ENCODE data around the genes DPY19L2 and TBK1.

DNA sequence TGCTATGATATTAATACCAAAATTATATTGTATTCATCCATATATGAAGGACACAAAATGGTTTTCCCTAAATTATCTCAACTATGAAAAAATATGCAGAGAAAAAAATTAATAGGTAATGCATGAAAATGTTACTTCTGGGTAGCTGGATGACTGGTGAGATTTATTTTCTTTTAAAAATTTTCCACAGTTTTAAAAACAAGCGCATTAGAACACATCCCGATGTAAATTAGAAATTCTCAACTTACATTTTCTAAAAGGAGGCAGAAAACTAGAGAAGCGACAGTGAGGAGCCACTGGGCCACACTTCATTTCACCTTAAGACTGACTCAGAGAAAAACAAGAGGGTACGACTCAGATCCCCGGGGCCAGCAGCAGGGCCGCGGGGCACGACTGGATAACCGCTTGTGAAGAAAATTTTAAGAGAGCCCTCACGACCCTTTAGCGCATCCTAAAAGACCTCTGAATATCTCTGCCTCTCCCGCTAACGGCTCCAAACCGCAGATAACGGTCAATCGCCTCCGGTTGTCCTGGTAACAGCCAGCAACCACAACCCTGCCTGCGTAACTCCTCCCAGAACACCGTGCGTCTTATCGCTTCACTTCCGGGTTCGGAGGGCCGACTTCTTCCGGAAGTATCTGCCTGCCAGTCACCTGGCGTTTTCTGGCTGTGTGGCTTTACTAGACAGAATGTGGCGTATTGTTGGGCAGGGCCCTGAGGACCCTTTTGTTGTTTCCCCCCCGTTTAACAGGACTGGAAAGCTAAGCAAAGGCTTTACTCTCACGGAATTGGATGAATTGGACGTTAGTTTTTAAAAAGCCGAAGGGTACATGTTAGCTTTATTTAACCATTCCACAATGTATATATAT lies 5.5 kb upstream of the ATP23 start:
- PRO-cap: bidirectional peak, plus-strand start at position 652 of the sequence, minus-strand start at position 585 of the sequence

DNA sequence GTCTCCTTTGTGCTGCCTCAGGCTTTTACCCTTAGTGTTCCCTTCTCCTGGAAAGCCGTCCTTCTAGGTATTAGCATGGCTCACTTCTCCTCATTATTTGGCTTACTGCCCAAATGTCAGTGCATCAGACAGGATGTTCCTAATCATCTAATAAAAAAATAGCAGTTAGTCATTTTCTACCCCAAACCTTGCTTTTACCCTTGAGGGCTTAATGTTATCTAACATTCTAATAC lies 109.0 kb upstream of the SLC16A7 start:
- PRO-cap: no peak

GRCh38 chr12:59597326-59597829 lies 1.5 kb downstream of the SLC16A7 start:
- PRO-cap: unidirectional peak, minus-strand start at chr12:59597571; unidirectional peak, minus-strand start at chr12:59597604

DNA sequence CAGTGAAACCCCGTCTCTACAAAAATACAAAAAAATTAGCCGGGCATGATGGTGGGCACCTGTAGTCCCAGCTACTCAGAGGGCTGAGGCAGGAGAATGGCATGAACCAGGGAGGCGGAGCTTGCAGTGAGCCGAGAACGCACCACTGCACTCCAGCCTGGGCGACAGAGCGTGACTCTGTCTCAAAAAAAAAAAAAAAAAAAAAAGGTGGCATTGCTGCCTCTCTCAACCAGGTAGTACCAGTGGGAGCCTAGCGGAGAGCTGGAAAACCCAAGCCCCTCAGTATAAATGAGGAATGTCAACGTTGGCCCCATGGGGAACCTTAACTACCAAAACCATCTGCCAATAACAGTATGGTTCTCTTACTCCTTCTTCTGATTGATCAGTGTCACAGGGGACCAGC lies 658.8 kb downstream of the SLC16A7 start:
- PRO-cap: no peak

- PRO-cap: no peak
These were observed 1249.9 kb downstream of the SLC16A7 start for GRCh38 chr12:60845722-60846211.

GRCh38 chr12:62277205-62277877 lies 17.1 kb downstream of the USP15 start:
- PRO-cap: no peak

- PRO-cap: no peak
These were observed 32.6 kb downstream of the USP15 start for GRCh38 chr12:62292759-62293345.

- PRO-cap: no peak
These were observed 79.4 kb upstream of the MON2 start for GRCh38 chr12:62387264-62387682.

GRCh38 chr12:62604618-62604894 lies 137.9 kb downstream of the MON2 start:
- PRO-cap: no peak

GRCh38 chr12:62676525-62676976 lies 209.9 kb downstream of the MON2 start:
- PRO-cap: no peak

DNA sequence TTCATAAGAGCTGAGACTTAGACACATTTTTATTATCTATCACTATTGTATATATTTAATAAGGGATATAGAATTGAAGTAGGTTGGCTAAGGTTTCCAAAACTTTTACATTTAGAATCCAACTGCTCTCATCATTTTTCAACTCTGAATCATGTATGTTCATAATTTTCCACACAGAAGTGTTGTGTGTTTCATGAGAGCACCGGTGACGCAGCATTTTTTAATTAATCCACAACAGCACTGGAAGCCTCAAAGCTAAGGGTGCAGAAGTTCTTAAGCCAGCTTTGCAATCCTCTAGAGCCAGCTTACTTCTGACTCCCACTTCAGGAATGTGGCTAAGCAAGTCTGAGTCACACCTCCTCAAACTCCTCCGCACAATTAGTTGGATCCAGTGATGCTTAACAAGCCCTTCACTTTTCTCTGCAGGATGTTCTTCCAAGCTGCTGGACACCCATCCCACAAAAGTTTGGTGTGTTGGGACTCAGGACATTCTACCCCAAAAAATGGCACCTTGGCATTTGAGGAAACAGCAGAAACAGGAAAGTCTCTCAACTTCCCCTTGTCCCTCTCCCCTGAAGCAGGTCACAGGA lies 210.1 kb downstream of the PPM1H start:
- PRO-cap: no peak

DNA sequence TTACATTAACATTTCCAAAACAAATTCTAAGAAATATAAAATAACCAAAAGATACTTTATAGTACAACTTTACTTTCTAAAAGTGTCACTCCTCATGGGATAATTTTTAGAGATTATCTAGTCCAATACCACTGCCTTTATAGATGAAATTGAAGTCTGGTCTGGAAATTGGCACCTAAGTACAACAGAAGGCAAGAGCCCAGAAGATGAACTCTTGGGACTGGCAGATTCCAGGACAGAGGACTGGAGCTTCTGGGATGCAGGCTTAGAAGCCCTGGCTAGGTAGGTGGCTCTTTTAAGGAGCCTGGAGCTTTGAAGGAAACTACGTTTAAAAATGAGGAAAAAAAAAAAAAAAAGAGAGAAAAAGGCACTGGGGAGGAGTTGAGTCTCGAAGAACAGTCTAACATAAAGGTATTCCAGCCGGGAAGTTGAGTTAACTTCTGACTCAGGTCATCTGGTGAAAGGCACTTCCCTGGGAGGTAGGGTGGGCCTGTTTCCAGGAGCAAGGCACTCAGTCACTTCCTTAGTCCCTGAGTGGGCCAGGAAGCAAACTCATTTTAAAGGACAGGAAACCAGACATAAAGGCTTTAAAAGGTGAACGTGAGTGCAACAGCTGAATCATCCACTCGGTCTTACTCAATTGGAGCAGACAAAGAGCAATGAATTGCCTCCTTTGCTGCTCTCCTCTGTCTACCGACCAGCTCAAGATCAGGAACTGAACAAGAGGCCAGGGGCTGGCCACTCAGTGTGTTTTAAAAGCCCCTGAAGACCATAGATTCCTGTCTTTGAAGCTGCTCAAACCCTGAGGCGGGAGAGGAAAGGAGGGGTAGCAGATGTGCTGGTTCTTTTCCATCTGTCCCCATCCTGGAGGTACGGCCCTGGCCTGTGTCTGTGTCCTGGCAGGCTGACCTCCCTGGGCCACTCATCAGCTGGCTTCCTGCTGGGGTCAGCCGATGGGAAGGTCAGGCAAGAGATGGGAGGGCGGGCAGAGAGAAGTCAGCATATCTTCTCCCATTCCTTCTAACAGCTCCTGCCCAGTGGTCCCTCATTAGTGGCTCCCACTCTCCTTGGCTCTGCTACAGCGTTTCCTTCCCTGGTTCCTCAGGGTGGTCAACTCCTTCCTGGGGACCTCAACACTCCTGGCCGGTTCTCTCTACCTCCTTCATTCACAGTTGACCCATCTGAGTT lies 149.0 kb downstream of the PPM1H start:
- PRO-cap: no peak

DNA sequence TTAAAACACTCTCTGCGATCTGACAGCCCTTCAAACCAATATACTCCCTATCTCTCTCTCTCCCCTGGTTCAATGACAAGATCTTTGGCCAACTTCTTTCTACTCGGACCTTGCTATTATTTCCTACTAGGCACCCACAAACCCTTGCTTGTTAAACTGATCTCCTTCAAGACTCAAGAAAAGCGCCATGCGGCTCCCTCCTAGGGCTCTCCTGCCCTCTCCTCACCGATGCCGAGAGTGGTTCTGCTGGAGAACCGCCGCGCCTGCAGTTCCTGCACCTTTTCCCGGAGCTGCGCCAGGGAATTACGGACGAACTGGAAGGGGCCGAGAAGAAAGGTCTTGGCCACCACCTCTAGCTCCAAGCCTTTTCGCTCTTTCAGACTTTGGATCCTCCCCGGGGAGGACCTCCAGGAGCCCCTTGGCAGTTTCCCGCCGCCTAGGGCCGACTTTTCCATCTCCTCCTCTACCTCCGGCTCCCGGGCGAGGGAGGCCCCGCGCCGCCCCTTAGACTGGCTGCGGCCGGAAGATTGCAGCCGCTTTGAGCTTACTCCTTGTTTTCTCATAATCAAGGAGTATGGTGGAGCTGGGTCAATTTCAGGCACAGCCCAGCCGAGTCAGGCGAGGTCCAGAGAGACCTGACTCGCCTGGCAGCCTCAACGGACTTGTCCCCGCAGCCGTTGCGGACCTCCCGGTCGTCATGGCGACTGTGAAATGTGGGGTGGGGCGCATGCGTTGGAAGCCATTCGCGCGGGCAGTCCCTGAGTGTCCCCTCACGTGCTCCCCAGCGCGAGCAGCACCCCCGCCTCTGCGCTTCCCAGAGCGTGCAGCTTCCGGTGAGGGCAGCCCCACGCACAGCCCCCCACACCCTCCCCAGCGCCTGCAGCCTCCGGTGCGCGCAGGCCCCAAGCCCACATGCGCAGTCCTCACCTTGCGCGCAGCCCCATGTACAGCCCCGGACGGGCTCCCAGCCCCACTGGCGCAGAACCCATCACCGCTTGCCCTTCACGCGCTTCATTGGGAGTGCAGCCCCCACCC lies at the start of gene DPY19L2:
Gene DPY19L2 (minus strand): TSS at position 663 of the 1,035 bp plus-strand sequence.
- PRO-cap: bidirectional peak, plus-strand start at position 919 of the sequence, minus-strand start at position 807 of the sequence

DNA sequence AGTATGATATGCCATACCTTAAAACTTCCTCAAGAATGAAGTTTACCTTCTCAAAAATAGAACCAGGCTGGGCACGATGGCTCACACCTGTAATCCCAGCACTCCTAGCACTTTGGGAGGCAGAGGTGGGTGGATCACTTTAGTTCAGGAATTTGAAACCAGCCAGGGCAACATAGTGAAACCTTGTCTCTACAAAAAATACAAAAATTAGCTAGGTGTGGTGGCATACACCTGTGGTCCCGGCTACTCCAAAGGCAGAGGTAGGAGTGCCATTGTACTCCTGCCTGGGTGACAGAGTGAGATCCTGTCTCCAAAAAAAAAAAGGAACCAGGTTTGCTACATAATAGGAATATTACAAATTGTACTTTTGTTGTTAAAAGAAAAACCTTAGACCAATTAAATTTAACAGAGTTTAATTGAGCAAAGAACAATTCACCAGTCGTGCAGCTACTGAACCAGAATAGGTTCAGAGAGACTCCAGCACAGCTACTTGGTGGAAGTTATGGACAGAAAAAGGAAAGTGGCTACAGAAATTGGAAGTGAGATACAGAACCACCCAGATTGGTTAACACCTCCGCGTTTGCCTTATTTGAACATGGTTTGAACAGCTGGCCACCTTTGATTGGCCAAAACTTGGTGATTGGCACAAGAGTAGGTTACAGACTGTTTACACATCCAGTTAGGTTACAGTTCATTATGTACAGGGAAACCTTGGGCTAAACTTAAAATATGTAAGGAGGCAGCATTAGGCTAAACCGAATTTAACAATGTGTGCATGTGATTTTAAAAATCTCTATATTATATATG lies 54.7 kb downstream of the SRGAP1 start:
- PRO-cap: no peak

DNA sequence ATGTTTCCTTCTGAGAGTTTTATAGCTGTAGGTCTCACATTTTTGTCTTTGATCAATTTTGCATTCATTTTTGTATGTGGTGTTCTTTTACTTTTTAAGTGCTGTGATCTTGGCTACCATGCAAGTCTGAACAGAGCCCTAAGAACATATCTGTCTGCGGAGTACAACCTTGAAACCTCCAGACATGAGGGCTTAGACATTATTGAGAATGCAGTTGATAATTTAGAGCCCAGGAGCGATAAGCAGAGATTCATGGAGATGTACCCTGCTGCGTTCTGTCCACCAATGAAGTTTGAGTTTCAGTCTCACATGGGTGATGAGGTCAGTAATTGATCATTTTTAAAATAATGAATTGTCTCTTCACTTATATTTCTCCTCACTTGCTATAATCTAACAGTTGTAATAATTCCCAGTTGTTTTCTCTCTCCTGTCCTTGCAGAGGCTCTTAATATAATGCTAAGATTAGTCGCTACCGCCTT lies 159.2 kb downstream of the KICS2 start:
- PRO-cap: no peak

GRCh38 chr12:64418589-64419284 lies 14.5 kb downstream of the XPOT start:
- PRO-cap: no peak

- PRO-cap: no peak
These were observed 787 bp upstream of the TBK1 start for GRCh38 chr12:64451004-64451662.

DNA sequence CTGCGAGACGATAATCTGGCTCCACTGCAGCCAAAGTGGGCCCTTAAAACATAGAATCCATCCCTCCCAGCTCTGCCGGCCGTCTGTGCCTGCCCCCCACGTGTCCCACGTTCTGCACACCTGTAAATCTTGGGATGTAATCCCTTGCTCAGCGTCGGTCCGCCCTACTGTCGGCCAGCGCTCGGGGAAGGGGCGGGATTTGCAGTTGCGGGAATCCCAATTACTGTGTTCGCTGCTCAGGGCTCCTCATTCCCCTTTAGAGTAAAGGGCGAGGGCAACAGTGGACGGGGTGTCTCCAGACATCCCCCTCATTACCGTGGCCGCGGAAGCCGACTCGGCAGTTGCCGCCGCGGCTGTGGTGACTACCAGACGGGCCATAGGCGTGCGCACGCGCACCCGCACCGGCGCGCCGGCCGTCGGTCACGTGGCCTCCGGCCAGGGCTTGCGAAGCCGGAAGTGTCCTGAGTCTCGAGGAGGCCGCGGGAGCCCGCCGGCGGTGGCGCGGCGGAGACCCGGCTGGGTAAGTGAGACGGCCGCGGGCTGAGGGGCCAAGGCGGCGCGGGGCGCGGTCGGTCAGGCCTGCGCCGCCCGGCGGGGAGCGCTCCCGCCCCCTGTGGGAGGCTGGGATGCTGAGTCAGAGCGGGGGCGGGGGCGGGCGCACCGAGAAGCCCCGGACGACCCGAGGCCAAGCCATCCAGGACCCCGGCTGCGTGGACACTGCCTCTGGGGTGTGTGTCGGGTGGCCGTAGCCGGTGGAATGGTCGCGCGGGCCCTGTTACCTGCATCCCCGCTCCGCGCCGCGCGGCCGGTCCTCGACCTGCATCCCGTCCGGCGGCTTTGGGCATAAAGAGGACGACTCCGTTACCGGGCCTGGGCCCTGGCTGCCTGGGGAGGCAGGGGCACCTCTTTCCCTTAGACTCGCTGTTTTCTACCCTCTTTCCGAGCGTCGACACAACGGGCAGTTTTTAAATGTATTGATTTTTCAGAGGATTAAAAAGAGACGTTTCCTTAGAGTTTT lies at the start of gene TBK1:
Gene TBK1 (plus strand): TSS at position 453 of the 1,018 bp plus-strand sequence.
- PRO-cap: bidirectional peak, plus-strand start at position 249 of the sequence, minus-strand start at position 188 of the sequence; bidirectional peak, plus-strand start at position 471 of the sequence, minus-strand start at position 343 of the sequence; bidirectional peak, plus-strand start at position 637 of the sequence, minus-strand start at position 613 of the sequence; bidirectional peak, plus-strand start at position 834 of the sequence, minus-strand start at position 839 of the sequence

DNA sequence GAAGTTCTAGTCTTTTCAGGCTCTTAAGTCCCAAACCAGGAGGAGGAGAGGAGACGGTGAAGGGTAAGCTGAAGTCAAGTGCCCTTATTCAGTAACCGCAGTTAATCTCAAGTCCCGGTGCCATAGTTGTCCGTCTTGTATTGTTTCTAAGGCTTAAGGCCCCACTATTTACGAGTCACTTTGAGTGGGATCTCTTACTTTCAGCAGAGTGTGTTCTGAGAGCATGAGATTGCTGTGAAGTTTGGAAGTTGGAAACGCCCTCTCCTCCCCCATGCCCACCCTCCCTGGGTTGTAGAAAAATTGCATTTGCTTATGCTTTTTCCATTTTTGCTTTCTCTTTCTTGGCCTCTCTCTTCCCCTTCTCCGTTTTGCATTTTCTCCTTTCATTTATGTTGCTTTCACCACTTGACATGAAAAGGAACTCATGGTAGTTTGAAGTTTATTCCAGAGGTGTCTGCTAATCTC lies 1.6 kb downstream of the RASSF3 start:
- PRO-cap: bidirectional peak, plus-strand start at position 324 of the sequence, minus-strand start at position 205 of the sequence

- PRO-cap: unidirectional peak, minus-strand start at chr12:65279349
These were observed 796 bp downstream of the MSRB3 start for GRCh38 chr12:65279198-65279759.

Measured in colic lymph node (tissue), 1 donor.